NALM6 (cell line): ENCODE measurements around the gene TNFRSF14.

DNA sequence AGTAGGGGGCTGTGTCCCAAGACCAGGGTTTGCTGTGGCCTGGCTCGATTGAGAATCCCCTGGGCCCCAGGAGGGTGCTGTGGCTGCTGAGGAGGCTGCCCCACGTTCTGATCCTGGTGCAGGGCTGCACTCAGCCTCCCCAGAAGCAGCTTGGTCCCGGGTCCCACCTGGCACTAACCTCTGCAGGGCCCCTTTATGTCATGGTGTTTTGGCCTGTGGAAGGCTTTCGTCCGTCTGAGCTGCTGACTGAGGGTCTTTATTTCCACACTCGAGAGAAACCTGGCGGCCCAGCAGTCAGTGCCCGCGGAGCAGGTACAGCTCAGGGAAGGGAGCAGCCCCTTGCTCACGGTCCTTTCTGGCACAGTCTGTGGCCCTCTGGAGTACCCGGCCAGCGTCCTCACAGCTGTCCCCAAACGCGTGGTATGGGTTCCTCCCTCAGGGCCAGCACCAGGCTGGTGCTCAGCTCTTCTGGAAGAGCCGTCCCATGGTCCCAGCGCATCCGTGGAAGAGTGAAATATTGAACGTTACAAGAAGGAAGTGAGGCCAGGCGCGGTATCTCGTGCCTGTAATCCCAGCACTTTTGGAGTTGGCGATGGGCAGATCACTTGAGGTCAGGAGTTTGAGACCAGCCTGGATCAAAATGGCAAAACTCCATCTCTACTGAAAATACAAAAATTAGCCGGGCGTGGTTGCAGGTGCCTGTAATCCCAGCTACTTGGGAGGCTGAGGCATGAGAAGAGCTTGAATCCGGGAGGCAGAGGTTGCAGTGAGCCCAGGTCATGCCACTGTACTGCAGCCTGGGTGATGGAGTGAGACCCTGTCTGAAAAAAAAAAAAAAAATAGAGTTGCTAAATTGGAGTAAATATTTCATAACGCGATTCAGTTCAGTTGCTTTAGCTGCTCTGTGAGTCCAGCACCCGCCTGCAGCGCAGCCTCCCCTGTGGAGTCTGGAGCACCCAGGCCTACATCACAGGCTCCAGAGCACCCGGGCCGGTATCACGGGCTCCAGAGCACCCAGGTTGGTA is 24.5 kb downstream of the SKI start:
- PRO-cap = no peak

GRCh38 chr1:2254041-2254931 is 26.2 kb downstream of the SKI start:
- PRO-cap = no peak

GRCh38 chr1:2270157-2271168 is 42.3 kb downstream of the SKI start:
- PRO-cap = no peak

DNA sequence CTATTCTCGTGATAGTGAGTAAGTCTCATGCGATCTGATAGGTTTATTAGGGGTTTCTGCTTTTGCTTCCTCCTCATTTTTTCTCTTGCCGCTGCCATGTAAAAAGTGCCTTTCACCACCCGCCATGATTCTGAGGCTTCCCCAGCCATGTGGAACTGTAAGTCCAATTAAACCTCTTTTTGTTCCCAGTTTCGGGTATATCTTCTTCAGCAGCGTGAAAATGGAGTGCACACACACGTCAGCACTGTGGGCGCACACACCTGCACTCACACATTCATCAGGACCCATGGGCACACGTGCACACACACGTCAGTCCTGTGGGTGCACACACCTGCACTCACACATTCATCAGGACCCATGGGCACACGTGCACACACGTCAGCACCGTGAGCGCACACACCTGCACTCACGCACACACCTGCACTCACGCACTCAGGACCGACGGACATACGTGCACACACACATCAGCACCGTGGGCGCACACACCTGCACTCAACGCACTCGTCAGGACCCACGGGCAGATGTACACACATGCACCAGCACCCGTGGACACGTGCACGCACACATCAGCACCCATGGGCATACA is 49.4 kb downstream of the SKI start:
- PRO-cap = no peak

GRCh38 chr1:2320673-2321291 is 70.6 kb downstream of the MORN1 start:
- PRO-cap = no peak

- PRO-cap = no peak
Measured at GRCh38 chr1:2384963-2385612, 6.3 kb downstream of the MORN1 start.

DNA sequence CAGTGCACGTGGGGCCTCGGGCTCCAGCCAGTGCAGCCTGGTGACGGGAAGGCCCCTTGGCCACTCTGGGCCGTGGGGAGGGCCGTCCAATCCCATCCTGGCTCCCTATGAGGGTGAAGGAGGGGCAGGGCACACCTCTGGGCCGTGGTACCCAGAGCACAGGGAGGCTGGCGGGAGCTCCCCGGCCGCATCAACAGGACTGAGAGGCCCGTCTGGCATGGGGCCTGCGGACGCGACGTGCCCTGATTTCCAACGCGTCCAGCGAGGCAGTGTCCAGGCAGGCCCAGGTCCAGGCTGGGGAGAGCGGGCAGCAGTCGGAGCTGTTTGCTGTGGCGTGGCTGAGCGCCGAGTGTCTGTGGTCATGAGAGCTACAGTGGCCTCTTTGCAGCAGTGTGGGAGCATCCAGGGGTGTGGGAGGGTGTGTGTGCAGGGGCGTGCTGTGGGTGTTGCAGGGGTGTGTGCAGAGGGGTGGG is 17.4 kb downstream of the PLCH2 start:
- PRO-cap = no peak

DNA sequence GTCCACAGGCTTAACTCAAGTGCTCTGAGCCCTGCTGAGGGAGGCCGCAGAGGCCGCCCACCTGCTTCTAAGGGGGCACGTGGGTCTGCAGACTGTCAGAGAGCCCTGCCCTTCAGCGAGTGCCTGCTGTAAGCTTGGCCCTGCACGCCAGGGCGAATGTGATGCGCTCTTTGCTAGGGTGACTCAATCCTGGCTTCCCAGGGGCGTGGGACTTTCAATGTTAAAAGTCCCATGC is 384 bp upstream of the PANK4 start:
- PRO-cap = no peak

DNA sequence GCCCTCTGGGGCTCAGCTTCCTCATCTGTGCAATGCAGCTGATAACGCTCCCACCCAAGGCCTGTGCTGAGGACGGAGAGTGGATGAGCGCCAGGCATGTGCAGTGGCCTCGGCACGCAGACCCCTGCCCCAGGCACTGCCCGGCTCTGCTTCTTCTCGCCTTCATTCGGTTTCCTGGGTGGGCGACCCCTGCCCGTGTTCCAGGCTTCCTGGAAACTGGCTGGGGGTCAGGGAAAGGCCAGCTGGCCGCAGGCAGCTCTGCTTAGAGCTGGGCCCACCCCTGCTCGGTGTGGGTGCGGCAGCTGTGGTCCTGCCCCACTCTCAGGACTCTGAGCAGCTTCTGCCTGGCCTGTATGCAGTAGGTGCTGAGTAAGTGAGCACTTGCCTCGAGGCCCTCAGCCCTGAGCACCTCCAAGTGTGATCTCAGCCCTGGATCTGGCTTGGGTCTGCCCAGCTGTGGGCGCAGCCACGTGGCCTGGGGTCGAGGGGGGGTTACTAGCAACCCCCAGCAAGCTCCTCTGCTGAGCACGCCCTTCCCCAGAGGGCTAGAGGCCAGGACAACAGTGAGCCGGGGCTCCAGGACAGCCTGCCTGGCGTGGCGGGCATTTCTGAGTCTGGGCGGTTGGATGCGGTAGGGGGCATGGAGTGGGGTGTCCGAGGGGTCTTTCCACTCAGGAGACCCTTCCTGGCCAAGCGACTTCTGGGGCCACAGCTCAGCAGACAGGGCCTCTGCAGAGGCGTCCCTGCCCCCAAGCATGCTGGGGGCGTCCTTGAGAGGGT is 11.8 kb upstream of the TNFRSF14 start:
- PRO-cap = no peak

DNA sequence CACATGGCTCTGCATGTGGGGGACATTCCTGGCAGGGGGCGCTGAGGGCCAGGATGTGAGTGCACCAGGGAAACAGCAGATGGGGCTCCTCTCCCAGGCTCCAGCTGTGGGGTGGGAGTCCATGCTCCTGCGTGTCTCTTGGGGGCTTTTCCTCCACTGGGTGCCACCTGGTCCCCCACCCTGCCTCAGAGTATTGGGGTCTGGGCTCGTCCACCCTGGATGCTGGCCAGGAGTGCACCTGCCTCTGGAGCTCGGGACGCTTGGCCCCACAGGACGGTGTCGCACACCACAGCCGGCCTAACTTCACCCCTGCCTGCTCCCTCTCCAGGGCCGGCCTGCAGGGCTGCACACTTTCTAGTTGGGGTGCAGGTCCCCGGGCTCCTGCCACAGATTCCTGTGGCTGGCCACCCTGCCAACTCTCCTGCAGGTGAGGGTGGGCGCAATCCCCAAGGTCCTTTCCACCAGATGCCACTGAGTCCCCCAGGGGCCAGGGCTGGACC is 1.1 kb upstream of the TNFRSF14 start:
- PRO-cap = no peak

GRCh38 chr1:2555574-2556731 is at the start of gene TNFRSF14:
Gene TNFRSF14, plus strand, starts transcription at chr1:2556371.
- PRO-cap = bidirectional peak, plus-strand start at chr1:2555801, minus-strand start at chr1:2555736; bidirectional peak, plus-strand start at chr1:2556115, minus-strand start at chr1:2556102; bidirectional peak, plus-strand start at chr1:2556581, minus-strand start at chr1:2556520

DNA sequence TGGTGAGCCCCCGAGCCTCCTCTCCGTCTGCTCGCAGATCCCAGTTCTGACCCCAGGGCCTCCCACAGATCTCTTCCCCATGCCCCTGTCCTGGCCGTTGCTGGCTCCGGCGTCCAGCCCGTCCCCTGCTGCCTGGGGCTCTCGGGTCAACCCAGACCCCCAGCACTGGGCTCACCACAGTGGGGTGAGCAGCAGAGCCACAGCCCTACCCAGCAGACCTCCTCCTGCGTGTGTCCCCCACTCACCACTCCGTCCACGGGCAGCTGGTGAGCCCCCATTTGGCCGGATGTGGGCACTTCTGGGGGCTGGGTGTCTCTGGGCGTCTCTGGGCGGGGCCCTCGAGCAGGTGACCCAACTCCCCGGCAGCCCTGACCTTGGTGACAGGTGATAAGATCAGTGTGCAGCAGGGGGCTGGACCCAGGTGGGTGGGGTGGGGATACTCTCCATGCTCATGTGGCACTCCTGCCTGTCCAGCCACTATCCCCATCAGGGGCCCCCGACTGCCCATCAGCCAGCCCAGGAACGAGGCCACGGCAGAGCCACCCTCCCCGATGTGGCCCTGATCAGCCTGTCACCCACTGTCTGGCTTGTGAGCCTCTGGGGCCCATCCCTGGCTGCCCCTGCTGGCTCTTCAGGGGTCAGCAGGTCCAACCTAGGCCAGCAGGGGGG is 695 bp downstream of the TNFRSF14 start:
- PRO-cap = no peak

- PRO-cap = unidirectional peak, minus-strand start at chr1:2643206
Measured at GRCh38 chr1:2642859-2643702, 10.3 kb upstream of the MMEL1 start.

GRCh38 chr1:2968408-2968975 is 52.8 kb upstream of the ACTRT2 start:
- PRO-cap = no peak

DNA sequence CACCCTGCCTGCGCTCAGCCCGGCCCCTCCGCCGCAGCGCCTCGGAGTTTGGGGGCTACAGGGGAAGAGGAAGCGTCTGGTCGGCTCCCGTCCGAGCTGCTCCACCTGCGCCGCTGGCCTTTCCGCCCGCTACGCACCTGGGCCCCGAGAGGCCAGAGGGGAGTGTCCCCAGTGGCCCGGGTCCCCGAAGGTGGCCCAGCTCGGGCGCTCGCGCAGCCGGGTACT is 1.1 kb upstream of the PRDM16 start:
- PRO-cap = no peak

DNA sequence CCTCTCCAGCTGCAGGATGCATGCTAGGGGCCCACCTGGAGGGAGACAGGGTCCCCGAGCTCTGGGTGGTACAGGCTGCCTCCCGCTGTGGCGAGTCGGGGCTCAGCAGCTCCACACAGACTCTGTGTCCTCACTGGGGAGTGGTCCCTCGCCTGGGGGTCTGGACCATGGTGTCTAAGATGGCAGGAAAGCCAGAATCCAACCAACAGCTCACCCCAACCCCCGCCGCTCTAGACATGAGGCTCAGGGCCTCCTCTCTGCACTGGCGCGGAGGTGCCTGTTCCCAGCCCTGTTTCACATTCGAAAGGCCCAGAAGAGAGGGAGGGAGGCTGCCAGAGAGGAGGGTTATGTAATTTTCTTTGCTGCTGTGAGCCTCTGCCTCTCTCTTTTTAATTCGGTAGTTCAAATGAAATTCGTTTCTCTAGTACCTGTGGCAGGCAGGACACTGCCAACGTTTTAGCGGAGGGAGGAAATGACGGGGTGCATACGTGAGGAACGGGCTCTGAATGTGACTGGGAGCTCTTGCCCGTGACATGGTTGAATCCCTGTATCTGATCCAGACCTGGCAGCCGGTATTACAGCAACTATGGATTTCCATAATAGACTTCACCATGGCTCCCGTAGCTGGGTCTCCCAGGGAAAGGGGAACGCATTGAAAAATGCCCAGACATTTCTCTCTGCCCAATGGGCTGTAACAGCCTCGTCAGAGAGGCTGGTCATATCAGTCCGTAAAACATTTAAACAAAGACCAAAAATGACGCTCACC is 9.4 kb downstream of the PRDM16 start:
- PRO-cap = no peak

DNA sequence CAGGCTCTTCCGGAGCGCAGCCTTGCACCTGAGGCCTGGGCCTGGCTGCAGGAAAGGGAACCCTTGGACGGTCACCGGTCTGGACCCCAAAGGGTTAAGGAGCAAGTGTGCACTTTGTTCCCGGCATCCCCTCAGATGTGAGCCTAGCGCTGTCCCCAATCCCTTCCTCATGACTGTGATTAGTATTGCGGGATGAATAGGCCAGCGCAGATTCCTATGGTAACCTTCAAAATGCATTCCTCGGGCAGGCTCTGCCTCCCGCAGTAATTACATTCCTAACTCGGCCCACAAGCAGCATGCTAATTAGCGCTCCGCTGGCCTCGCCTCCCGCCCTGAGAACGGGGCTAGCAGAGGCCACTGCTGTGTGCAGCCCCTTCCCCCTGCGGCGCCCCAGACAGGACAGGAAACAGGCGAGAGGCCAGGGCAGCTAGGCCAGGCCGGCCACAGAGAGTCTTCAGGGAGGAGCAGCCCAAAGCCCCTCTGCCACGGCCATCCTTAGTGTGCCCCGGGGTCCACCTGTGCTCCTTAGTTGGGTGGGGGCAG is 36.5 kb downstream of the PRDM16 start:
- PRO-cap = no peak

DNA sequence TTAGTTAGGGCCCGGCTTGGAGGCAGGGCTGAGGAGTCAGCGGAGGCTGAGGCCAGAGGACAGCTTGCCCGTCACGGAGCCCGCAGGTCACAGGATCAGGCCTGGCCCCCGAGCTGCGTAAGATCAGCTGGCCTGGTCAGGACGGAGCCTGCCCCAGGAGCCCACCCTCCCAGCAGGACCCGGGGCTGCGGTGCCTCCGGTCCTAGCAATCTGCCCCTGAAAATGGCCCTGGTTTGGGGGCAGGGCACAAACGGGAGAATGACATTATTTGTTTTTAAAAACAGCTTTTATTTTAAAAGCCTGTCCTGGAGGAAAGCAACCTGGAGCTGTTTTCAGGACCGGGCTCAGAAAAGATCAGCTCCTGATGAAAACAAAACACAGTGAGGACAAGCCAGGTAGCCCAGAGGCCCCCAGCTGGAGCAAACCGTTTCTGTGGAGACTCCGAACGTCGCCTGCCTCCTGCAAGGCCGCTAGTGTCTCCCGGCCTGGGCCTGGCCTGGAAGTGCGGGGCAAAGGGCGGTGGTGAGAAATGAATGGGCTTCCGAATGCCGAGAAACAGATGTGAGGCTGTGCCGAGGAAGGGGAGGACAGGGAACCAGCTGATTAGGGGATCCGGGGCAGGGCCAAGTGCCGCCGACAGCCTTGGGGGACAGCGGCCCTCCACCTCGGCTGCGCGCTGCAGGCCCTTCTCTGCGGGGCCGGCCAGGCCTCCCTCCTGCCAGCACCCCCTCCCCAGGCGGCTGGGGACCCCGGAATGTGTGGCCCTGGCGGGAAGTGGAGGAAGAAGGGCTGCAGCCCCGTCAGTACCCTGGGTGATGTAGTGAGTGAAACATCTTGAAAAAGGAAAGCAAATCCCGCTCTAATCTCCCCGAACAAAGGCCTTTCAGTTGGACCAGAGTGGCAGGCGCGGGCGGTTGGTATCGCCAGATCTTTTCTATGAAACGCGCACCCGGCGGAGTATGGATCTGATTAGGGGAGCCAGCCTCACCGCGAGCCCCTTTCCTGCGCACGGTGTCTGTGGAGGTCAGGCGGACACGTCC is 52.4 kb downstream of the PRDM16 start:
- PRO-cap = no peak

- PRO-cap = no peak
Measured at GRCh38 chr1:3133504-3134604, 64.9 kb downstream of the PRDM16 start.

DNA sequence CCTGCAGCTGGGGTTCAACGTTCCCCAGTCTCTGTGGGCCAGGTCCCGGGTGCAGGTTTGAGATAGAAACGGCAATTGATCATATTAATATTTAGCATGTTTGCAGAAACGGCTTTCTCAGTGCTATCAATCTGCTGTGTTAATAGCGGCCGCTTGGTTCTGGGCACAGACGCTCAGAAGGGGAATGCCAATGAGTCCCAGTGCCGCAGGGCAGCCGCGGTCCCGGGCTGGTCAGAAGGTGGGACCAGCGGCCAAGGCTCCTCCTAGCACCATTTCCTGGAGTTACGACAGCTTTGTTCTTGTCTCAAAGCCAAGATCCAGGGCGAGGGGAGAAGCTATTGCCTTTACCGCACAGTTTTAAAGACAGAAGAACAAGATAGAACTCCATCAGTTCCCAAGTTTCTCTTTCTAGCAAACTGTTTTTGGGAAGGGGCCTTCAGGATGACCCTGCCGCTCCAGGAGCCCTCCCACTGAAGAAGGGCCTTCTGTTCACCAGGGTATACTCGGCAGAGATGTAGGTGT is 105.9 kb downstream of the PRDM16 start:
- PRO-cap = no peak